ENCODE measurements around a stretch of chr16.

GRCh38 chr16:4319496-4319882 is 3.6 kb downstream of the GLIS2 start:
- PRO-cap: no peak

GRCh38 chr16:4369013-4369344 is 2.7 kb upstream of the VASN start:
- PRO-cap: no peak

DNA sequence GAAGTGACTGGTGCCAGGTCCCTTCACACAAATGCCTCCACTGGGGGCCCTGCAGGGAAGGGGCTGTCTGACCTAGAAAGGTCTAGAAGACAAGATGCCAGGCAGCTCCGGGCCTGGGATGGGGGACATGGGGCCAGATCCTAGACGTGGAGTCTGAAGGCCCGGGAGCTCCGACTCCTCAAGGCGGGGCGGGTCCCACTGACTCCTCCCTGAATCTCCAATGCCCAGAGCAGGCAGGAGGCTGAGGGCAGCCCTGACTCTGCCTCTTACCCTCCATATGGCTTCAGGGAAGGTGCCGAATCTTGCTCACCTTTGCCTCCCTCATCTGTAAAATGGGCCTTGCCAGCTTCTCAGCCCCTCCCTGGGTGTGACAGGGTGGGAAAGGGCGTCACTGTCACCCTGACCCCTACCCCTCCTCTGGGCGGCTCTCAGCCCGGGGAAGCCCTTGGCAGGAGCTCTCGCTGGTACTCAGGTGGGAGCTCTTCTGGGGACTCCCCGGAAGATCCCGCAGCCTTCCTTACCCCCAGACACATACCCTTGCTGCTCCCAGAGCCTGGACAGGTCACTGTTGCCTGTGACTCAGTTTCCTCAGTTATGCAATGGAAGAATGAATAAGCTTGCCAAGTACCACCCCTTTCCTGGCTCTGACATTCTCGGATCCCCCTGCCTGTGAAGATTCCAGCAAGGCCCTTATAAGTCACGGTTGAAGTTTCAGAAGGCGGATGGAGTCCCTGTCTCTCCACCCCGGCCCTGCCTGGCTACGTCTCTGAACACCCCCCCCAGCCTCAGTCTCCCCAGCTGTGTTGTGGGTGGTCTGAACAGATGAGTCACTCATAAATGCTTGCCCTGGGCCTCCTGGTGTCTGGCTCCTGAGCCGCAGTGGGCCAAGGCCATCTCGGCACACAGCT is 15.0 kb downstream of the VASN start:
- PRO-cap: no peak

DNA sequence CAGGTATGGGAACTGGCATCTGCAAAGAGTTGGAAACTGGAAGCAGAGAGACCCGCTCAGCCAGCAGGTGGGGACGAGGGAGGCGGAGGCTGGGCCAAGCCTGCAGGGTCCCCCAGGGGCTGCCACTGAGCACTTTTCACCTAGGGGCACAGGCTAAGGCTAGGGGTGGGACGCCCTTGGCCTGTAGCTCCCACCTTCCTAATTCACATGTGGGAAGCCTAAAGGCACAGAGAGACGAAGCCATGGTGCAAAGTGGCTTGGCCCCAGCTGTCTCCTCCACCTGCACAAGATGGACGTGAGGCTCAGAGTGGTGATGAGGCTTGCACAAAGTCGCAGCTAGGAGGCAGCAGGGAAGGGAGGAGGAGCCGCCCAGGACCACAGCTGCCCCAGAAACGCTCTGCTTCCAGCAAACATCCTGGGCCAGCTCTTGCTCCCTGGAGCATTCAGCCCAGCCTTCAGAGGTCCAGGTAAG is 18.9 kb downstream of the VASN start:
- PRO-cap: no peak

DNA sequence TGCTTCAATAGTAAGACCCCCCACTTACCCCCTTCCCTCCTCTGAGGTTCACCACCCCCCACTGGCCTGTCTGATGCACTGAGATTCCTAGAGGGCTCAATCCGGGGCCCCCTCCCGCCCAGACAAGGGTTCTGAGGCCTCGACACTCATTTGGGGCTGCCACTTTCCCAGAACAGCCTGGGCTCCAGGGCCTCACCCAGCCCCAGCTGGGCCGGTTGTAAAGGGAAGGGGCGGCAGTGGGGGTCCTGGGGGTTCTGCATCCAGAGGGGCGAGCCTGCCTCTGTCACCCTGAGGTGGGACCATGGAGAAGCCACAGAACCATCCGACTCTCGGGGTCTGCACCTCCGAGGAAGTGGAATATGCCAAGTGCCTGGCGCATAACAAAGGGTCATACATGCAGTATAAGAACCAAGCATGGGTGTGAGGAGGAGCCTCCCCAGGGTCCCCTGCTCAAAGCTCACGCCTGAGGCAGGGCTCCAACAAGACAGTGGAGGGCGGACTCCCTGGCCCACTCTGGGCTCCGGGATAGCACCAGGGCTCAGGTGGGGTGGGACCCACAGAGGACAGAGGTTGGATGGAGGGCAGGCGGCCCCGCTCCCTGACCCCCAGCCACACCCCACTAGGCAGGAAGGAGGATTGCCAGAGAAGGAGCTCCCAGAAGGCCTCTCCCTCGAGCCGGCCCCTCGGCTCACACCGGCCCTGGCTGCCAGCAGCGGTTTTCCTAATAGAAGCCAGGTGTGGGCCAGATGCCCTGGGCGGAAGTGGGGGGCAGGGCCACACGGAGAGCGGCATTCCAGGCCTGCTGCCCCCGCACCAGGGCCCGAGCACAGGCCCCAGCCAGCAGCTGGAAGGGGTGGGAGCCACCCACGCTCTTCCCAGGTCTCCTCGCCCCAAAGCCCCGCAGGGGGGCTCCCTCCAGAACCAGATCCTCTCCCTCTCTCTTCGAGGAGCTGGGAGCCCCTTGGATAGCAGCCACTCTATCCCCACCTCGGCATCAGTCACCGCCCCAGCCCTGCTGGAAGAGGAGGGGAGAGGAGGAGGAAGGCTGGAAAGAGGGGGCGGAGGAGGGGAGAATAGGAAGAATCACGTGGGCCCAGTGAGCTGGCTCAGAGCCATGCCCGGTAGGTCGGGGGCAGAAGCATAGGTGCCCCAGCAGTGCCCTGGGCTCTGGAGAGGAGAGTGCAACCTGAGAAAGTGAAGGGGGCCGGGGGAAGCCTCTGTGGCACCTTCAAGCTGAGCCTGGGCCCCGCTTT is 20.8 kb downstream of the VASN start:
- PRO-cap: no peak

- PRO-cap: no peak
These were observed 2.0 kb downstream of the CORO7 start for GRCh38 chr16:4414238-4414991.

DNA sequence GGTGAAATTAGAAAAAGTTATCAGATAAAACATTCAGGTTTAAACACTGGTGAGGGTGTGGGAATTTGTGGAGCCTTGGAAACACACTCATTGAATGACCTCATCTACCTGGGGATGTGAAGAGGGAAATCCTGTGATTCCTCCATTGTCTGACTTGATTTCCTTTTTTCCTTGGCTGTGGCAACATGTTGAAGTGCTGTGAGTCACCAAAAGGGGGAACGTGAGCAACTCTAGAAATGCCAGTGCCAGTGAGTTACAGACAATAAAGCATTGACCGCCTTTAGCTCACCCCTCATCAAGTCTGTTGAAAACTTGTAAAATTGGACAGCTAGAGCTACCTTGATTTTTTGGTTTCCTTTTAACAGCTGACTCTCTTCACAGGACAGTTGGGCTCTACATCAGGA is 1.8 kb downstream of the HMOX2 start:
- PRO-cap: no peak

DNA sequence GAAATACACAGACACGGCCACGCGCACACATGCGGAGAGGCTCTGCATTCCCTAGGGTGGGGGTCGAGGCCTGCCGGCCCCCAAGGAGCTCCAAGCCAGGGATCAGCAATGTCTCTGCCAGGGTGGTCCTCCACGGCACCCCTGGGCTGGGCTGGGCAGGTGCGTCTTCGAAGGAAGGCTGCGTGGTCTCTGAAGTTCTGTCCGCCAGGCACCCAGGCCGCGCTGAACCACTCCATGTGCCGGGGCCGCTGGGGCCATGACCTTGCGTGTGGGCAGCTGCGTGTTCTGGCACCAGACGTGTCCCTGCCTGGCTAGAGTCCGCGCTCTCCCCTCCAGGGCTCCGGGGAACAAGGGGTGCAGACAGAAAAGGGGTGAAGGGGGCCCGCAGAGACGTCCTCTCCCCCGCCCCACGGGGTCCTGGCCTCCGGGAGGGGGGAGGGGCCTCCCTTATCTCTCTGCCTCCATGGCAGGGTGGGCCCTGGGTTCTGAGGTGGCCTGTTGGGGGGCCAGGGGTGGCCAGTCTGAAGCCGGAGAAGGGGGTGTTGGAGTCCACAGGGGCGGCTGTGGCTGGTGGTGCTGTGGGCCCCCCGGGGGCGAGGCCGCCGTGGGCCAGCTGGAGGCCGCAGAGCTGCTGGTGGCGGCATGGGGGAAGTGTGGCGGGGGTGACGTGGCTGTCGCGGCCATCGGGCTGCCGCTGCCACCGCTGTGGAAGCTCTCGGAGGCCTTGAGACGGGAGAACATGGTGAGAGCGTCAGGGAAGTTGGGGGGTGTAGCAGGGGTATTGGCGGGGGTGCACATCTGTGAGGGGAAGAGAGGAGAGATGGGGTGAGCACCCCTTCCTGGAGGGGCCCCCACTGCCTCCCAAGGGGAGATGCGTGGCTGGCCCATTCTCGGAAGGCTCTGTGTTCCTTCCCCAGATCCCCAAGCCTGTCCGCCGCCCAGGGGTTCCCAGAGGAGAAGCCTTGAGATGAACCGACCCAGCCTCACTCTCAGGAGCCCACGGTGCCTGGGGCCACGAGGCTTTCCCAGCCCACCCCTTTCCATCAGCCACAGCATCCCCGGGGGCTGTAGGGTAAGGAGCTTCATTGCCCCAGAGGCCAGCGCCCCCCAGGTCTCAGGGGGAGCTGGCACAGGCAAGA is 5.1 kb downstream of the UBALD1 start:
- PRO-cap: no peak

DNA sequence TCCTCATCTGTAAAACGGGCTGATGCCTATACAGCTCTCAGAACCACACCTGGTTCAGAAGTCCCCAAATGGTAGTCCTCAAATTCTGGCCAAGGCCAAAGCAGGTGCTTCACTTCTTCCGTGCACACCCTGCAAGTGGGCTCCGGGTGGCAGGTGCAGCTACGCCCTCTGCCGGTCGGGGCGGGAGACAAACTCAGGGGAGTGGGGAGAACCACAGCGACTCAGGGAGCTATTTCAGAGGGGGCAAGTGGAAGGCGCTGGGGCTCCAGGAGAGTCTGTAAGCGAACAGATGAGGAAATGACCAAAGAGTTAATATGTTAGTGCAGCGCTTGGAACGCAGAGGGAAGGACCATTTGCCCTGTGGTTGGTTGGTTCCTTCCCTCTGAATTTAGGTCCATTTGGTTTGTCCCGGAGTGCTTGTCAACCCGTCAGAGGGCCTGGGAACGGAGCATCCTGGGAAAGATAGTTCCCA is 358 bp upstream of the MGRN1 start:
- PRO-cap: unidirectional peak, minus-strand start at position 133 of the sequence; bidirectional peak, plus-strand start outside the sequence, minus-strand start at position 303 of the sequence

GRCh38 chr16:4723301-4723674 is 10.8 kb downstream of the ANKS3 start:
- PRO-cap: no peak

- PRO-cap: no peak
These were observed 18.1 kb downstream of the GLYR1 start for GRCh38 chr16:4828997-4829475.

DNA sequence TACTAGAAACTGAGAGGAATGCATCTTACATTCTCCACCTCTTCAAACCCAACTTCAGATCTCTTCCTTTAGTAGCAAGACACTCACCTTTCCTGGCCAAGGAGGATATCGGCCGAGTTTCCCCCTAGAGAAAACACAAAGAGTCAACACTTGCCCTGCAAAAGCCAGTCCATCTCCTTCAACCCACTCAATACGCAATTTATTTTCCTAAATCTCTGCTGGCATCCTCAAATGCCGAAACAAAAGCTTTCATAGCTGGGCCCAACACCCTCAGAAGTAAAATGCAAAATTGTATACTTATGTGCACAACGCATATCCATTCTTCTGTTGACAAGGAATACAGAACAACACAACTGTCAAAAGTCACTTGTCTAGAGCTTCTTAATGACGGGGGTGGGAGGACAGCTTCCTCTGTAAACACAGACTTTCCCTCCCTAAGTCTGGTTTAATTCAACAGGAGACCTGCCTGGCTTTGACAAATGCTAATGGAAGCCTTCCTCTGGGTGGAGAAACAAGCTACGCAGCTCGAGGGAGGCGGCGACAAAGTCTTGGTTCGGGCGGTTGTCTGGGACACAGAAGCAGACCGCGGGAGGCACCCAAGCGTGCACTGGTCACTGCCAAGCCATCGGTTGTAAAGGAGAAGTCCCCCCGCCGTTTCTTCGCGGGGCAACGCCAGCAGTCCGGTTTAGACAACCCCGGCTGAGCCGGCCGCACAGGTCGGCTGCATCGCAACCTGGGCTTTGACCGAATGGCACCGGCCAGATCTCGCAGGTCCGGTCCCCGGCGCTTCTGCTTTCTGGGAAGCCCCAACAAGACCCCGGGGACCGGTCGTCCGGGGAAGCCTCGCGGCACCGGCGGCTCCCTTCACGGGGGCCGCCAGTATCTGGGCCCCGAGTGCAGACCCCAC is 748 bp downstream of the GLYR1 start:
- PRO-cap: unidirectional peak, plus-strand start at position 475 of the sequence; unidirectional peak, plus-strand start at position 581 of the sequence; unidirectional peak, plus-strand start at position 620 of the sequence

- PRO-cap: no peak
These were observed 29.5 kb downstream of the UBN1 start for GRCh38 chr16:4876673-4877197.

DNA sequence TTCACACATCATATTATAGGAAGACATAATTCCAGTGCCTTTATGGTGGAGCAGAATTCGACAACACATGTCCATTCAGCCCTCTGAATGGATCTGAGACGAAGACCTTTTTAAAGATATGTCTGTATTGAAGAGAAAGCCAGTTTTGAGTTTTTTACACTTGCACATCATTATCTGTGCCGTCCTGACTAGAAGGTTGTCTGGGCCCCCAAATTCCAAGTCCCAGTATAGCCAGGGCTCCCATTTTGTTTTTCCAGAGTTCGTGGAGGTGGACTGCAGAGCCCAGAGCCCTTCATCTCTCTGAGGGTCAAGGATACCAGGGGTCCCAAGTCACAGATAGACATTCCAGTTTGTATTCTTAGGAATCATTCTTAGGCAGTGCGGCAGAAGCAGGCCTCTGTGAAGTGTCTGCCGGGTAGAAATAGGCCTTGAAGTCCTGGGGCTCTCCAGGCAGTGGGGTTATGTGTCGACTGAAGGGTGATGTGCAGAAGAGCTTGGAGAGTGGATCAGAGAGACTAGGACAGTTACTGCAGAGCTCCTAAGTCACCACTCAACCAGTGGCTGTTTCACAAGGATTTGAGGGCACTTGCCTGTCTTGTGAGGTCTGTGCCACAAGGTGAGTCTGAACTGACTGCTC is 33.7 kb downstream of the UBN1 start:
- PRO-cap: no peak

GRCh38 chr16:5098412-5098856 is 839 bp upstream of the EEF2KMT start:
- PRO-cap: no peak

DNA sequence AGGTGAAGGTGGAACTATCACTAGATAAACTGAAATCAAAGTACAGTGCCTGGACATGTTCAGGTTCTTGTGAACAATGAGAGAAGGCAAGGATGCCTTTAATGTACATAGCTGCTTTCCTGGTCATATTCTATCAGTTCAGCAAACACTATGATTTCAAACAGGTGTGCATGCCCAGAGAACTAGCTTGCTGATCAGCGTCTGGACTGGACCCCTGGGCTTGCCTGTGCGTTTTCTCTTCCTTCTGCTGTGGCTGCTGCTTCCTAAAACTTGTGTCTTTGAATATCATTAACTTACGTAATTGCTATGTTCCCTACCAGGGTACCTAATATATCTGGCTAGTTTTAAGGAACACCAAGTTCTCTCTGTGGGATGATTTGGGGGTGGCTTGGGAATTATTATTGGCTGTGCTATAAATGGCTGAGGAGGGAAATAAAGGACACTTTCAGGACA is 707.7 kb downstream of the RBFOX1 start:
- PRO-cap: no peak

- PRO-cap: no peak
These were observed 481.2 kb downstream of the TMEM114 start for GRCh38 chr16:8108646-8109947.

GRCh38 chr16:8547913-8548286 is 42.4 kb downstream of the TMEM114 start:
- PRO-cap: no peak

DNA sequence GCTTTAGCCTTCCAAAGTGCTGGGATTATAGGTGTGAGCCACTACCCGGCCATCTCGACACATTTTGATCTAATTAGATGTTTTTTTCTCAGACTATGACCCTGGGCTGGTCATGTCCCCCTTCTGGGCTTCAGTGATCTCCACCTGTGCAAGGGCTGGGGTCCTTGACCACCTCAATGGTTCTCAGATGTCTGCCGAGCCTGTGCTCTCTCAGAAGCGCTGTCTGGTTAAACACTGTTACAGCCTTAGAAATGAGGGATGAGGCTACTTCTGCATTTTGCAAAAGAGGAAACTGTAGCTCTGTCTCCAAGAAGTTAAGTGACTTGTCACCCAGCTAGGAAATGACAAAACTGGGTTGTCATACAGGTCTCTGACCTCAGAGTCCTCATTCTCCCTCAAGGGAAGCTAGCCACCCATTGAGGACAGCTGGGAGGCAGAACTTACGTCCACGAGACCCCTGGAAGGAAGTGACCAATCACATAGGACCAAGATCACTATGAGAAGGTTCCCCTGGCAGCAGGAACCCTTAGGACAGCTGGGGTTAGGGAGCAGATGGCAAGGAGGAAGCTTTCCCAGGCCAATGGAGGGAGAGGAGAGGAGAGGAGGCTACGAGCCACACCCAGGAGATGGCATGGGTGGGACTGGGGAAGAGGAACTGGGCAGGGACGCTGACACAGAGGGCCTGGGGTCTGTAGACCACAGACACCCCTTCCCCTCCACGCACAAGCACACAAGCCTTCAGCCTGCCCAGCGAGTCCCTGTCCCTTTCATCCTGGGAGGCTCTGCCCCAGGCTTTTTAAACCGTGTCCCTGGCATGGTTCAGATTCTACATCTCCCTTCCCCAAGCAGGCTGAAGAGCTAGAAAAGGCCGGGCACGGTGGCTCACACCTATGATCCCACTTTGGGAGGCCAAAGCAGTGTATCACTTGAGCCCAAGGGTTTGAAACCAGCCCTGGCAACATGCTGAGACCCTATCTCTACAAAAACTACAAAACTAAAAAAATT is 11.3 kb downstream of the METTL22 start:
- PRO-cap: unidirectional peak, plus-strand start at position 529 of the sequence

DNA sequence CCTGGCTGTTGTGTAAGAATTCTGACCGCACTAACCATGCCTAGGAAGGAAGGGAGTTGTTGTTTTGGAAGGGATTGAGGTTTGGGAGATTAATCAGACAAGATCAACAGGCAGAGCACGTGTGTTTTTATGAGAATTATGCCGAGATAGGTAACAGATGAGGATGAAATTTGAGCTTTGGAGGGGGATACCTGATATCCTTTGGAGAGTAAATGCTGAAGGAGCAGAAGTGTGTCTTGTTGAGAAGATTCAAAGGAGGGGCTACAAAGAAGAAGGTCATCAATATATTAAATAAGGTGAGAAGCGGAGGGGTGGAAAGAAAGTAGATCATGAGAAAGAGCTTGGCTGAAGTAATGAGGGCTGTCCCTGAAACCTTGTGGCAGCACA is 26.7 kb downstream of the CARHSP1 start:
- PRO-cap: no peak

Measured in mucosa of descending colon (tissue), 1 donor.